Peripheral blood mononuclear cell (primary cell): ENCODE measurements around the gene H2AZ1.

DNA sequence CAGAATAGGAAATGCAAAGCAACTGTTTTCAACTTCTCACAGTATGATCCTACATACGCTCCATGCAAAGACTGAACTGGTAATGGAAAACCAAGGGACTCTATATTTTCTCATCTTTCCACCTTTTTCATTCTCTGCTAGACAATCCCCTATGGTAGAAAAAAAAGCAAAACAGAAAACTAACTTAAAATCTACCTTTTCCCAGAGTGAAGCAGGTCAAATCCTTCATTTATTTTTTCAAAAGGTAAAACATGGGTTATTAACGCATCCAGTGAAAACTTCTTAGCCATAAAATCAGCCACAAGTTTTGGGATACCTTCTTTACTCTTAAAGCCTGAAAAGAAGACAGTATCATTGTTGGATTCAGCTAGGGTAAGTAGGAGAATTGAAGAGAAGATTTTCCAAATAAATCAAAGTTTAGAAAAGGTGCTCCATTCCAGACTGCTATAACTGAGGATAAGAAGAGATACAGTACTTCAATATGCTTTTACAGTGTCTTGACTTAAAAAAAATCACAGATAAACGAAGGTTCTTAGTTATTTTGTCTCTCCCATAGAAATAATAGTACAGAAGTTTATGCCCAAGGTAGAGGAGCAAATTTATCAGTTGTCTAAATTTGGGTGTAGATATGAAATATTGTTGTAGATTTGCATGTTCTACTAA lies 10.5 kb downstream of the ADH1B start:
- PRO-cap, 8 experiments, result no peak in any of the 8 experiments

GRCh38 chr4:99949431-99950172 lies 473 bp downstream of the H2AZ1 start:
- PRO-cap, 8 experiments, result peak in 7 of 8 experiments; most common plus-strand start chr4:99949631 (in 6); most common minus-strand start chr4:99949580 (in 2)

GRCh38 chr4:99950173-99950409 lies at the start of gene H2AZ1:
TSS of gene H2AZ1 (minus strand) at chr4:99950275.
- PRO-cap, 8 experiments, result peak in 8 of 8 experiments; most common minus-strand start chr4:99950273 (in 7)

DNA sequence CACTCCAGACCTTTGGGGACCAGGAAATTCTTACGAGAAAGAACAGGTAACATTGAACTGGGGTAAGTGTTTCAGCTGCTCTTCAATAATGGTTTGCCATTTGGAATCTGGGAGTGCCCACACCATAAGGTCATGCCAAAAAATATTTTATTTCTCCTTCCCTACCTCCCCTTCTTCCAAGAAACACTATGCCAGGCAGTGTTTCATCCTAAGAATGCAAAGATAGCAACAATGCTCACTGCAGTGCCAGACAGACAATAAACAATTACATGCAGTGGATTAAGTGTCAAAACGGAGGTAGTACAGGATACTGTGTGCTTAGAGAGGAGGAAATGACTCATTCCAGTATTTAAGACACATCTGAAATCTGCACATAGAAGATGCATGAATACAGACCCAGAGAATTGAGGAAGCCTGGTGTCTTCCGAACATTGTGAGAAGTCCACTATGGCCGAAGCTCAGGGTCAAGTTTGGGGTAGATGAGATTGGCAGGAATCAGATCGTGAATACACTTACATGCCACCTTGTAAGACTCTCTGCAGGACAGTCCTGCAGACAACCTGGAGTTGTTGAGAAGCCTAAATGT lies 326.4 kb downstream of the PPP3CA start:
- PRO-cap, 8 experiments, result peak in 6 of 8 experiments; most common minus-strand start position 259 of the sequence (in 6)

GRCh38 chr4:101276533-101276978 lies 70.8 kb downstream of the PPP3CA start:
- PRO-cap, 8 experiments, result no peak in any of the 8 experiments

GRCh38 chr4:101345095-101345606 lies 2.2 kb downstream of the PPP3CA start:
- PRO-cap, 8 experiments, result no peak in any of the 8 experiments

- PRO-cap, 8 experiments, result no peak in any of the 8 experiments
Observed at GRCh38 chr4:101791312-101791612, 732 bp downstream of the BANK1 start.

DNA sequence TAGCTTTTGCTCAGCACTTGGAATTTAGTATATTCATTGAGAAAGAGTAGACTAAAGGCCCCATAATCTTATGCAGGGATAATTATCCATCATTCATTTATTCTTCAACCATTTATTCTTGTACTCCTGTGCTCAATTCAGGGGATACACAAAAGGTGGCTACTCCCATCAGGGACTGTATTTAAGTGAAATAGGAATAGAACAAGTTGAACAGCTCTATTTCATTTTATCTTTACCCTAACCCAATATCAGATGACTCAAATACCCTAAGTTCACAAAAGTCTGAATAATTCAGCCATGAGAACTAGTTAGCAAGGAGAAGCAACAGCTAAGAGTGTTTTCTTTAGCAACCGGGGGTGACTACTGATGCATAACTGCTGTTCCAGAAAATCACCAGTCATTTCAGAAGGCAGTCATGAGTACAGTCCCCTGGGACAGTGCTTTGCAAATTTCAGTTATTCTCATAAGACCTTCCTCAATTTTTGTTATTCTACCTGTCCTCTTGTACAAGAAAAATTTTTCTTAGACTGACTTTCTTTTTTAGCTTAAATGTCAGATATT lies 16.3 kb downstream of the BANK1 start:
- PRO-cap, 8 experiments, result no peak in any of the 8 experiments

DNA sequence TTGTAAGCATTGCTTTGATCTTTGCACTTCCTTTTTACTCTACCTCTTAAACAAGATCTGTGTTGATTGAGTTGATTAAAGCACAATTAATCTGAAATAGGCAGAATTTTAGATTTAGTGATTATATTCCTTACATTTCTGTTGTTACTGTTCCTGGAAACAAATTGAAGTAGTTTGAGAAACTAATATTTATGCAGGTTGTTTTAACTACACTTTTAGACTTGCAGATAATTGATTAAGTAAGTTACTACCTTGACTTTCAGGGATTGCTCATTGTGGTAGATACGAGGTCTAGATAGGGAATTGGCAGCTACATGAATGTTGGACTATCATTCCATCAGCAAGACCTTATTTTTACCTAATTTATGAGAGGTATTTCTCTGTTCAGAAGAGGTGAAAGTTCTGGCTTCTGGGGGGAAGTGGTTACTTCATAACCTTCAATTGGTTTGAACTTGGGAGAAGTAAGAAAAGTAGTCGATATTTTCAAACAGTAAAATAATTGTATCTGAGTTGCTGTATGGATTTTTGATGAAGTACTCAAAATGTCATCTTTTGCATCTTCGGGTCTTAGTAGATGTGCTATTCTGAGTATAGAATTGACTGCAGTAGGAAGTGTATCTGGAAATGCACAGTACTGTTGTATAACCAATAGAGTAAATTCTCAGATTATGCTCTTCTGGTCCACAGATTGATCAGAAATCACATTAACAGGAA lies 2.7 kb downstream of the NFKB1 start:
- PRO-cap, 8 experiments, result peak in 1 of 8 experiments; most common plus-strand start position 602 of the sequence (in 1); most common minus-strand start position 345 of the sequence (in 1)

- PRO-cap, 8 experiments, result no peak in any of the 8 experiments
Observed at GRCh38 chr4:102584488-102585221, 83.5 kb downstream of the NFKB1 start.

GRCh38 chr4:102805446-102806246 lies 21.7 kb downstream of the UBE2D3 start:
- PRO-cap, 8 experiments, result peak in 1 of 8 experiments; most common minus-strand start chr4:102805826 (in 1)

- PRO-cap, 8 experiments, result peak in 1 of 8 experiments; most common minus-strand start chr4:102829270 (in 1)
Observed at GRCh38 chr4:102828883-102829615, 1.7 kb upstream of the UBE2D3 start.

- PRO-cap, 8 experiments, result no peak in any of the 8 experiments
Observed at GRCh38 chr4:102869861-102870237, 1.1 kb downstream of the CISD2 start.

DNA sequence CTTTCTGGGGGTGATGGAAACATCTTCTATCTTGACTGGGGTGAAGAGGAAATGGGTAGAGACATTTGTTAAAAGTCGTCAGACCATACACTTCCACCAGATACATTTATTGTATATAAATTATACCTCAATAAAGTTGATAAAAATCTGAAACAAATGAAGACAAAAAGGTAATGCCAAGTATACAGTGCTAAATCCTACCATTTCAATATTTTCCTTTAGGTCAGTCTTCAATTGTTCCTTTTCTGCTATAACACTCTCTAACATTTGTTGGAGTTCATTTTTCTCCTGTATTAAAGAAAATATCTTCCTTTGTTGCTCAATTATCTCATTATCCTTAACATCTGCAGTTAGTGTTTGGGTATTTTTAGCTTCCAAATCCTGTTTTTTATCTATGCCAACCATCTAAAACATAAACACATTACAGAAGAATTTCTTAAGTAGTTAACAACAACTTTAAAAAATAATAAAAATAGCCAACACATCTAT lies 45.3 kb downstream of the CENPE start:
- PRO-cap, 8 experiments, result no peak in any of the 8 experiments

DNA sequence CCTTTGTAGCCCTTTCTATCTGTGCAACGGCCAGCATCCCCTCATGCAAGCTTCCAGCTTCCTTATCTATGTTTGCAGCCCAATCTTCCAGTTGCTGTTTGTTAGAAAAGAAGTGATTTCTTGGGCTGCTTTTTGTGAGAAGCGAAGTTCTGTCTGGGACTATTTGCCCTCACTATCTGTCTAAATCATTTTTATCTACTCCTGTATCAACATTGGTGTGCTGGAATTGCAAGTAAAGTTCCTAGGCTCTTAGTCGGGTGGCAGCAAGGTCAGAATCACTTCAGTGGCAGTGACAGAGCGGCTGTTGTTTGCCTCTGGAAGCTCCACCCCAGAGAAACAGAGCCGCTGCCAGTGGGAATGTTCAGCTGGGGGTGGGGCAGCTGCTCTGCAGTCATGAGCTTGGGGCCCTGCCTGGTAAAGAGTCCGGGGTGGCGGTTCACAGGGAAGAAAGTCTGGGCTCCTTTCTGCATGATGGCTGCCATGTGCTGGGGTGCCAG lies 108.6 kb upstream of the CENPE start:
- PRO-cap, 8 experiments, result no peak in any of the 8 experiments

DNA sequence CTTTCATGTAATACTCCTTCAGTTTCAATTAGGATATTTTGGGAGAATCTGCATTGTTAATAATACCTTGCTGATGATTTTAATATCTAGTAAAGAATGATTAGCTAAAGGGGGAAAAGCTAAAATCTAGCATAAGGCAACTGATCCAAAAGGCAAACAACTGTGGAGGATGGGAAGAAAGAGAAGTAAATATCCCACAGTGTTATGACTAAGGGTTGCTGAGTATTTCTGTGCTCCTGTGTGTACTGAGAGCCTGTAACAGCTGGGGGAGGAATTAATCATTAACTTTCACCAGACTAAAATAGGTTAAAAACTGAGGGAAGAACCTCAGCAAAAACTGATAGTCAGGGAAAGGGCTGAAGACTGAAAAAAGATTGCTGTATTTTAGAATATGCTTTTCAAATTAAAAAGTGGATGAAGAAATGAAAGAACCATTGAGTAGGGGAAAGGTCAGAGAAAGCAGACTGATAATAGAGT lies 365.9 kb downstream of the CXXC4 start:
- PRO-cap, 8 experiments, result no peak in any of the 8 experiments

- PRO-cap, 8 experiments, result no peak in any of the 8 experiments
Observed at GRCh38 chr4:105149609-105150091, 3.0 kb downstream of the TET2 start.

DNA sequence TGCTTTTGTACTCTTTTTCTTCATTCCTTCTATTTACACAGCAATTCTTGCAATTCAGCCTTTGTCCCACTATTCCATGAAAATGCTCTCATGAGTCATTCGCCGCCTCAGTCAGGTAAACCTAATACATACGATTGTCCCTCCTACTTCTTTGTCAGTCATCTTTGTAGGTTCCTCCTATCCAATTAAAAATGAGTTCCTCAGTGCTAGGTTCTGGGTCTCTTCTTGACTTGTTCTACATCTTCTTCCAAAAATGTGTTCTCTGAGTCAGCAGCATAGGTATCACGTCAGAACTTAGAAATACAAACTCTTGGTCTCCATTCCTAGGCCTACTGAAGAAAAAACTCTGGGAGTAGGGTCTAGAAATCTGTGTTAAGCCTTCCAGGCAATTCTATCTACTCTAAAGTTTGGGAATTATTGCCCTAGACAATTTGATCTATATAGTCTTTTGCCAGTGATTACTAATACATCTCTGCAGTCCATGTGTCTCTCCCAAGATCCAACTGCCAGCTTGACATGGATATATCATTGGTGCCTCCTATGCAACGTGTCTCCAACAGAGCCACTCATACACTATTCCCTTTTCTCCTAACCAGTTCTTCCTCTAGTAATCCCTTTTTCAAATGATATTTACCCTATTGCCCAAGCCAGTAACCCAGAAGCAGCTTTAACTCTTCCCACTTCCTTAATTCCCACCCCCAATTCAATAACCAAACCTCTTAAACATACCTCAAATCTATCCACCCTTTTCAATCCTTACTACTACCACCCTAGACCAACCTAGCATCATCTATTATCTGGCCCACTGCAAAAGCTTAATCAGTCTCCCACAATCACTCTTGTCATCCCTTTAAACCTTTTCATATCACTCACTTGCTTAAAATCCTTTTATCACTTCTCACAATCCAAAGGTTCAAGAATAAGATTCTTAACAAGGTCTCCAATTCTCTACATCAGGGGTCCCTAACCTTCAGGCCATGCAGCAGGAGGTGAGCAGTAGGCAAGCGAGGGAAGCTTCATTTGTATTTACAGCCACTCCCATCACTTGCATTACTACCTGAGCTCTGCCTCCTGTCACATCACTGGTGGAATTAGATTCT lies 4.0 kb downstream of the INTS12 start:
- PRO-cap, 8 experiments, result no peak in any of the 8 experiments

- PRO-cap, 8 experiments, result no peak in any of the 8 experiments
Observed at GRCh38 chr4:105939958-105940372, 44.7 kb downstream of the NPNT start.

DNA sequence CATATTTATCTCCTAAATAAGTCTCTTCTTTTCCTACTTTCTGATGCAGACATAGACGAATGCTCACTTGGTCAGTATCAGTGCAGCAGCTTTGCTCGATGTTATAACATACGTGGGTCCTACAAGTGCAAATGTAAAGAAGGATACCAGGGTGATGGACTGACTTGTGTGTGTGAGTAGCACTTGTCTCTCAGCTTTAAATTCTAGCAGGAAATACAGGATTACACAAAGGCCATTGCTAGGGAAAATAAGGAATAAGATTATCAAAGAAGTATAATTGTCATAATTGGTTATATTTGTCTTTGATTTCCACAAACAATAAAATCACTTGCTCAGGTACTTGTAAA lies 45.2 kb downstream of the NPNT start:
- PRO-cap, 8 experiments, result no peak in any of the 8 experiments